Metastatic Breast Carcinoma in the Ovary (tissue), 3 donors: ENCODE measurements around the gene DOHH.

- PRO-cap, 3 experiments = no peak in any of the 3 experiments
Observed at GRCh38 chr19:3413786-3414213, 47.4 kb downstream of the NFIC start.

DNA sequence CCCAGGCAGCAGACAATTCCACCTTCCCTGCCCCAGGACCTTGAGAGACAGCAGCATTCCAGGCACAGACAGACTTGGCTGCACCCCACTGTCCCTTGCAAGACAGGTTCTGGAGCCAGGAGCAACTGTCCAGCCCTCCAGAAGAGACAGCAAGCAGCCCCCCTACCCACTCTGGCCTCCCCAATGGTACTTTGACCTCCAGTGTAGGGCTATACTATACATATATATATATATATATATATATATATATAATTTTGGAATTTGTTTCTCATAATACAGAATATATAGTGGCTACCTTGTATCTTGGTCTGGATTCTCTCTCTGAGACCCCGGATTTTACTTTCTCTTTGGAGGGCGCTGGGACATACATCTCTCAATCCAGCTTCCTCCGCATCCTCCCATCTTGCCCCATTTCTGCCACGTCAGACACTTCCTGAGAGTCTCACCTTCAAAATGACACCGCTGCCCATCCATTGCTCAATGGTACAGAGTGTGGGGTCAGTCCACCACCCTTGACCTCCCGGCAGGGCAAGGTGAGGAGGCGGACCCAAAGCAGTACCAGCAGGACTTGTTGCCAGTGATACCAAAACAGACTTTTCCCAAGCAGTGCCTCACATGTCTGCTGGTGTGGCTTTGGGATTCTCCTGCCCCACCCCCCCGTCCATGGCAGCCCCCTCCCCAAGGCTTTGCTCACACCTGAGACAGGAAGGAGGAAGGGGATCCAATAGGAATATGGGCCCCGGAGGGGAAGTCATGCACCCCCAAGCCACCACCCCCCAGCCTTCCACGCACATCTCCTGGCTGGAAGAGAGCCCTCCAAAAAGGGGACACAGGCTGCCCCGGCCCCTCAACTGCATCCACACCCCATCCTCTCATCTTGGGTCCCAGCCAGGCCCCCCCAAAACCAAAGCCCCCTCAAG lies 12.5 kb downstream of the SMIM24 start:
- PRO-cap, 3 experiments = no peak in any of the 3 experiments

DNA sequence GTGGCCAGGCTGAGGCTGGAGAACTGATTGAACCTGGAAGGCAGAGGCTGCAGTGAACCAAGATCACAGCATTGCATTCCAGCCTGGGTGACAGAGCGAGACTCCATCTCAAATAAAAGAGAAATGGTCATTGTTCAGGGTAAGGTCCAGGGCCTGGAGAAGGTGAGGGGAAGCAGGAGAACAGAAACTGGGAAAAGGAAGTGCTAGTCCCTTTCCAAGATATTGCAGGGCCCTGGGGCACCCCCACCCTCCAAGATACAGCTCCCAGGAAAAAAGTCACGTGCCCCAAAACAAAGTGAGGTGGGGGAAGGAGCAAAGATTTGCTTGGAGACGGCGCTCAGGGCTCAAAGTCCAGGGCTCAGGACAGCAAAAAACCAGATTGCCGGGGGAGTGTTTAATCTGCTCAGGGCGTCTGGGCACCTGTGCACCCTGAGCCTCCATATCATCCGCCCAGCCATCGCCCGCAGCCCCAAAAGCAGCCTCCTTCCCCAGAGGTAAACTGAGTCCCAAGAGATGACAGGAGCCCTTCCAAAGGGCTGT lies 6.4 kb downstream of the SMIM24 start:
- PRO-cap, 3 experiments = no peak in any of the 3 experiments

DNA sequence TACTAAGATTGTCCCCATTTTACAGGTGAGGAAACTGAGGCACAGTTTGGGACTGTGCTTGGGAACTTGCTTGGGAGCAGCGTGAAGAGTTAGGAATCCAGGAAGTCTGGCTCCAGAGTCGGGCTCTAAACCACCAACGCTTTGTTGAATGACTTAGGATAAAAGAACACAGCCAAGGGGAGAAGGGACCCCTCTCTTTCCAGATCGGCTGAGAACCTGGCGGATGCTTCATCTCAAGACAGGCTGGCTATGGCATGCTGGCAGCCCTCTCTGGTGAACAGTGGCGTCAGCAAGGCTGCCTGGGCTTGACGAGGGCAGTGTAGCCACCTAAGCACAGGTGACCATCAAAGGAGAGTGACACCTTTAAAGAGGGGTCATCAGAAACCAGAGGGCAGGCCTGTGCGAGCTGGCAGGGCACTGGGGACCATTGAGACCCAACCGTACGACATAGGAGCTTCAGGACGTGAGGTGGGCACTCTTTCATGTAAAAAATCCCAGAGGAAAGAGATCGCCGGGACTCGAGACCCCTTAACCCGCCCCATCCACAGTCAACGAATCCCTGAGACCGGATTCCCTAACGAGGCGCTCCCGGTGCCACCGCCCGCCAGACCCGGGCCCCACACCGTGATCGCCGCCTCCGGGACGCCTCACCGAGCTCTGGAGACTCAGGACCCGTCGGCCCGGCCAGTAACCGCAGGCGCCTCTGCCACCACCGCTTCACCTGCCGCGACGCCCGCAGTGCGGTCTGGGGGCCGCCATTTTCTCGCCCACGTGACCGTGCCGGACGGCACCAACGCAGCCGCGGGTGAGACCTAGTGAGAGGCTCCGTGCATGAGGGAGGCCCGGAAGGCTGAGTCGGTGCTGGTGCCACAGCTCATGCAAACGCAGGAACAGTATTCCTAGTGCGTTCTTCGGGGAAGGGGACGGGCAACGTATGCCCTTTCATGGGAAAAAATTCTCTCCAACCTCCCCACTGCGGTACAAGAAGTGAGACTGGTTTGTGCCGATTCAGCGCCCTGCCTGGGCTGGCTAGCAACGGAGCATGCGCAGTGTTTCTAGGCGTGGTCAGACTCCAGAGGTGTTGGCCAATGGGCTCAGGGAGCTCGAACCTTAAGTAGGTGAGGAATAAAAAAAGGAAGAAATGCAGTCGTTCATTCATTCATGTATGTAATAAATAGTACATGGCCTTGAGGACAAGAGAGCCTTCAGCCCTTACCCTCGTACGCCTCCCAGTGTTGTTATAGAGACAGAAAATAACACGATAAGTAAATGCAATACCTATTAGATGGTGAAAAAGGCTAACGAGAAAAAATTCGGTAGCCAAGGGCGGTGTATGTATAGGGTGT lies at the start of gene DOHH:
Gene DOHH, minus strand, starts transcription at position 765 of the 1,346 bp plus-strand sequence.
- PRO-cap, 3 experiments = peak in 3 of 3 experiments; most common plus-strand start position 1,075 of the sequence (in 1); most common minus-strand start position 723 of the sequence (in 1)

DNA sequence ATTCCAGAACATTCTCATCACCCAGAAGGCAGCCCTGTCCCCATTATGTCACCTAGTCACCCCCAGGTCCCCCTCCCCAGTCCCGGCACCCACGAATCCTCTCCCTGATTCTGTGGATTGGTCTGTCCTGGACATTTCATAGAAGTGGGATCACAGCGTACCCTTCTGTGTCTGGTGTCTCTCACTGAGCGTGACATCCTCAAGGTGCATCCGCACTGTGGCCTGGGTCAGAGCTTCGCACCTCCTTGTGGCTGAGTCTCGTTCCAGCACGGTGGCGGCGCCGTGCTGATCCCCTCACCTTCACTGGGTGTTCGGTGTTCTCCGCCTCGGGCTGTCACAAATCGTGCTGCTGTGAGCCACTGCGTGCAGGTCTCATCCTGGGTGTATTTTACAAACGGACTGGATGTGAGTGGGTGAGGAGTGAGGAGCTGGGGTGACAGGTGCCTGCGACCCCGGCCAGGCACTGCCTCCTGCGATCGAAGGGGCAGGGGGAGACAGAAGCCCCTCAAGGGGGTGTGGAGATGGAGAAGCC lies 528 bp upstream of the TEKTIP1 start:
- PRO-cap, 3 experiments = no peak in any of the 3 experiments

DNA sequence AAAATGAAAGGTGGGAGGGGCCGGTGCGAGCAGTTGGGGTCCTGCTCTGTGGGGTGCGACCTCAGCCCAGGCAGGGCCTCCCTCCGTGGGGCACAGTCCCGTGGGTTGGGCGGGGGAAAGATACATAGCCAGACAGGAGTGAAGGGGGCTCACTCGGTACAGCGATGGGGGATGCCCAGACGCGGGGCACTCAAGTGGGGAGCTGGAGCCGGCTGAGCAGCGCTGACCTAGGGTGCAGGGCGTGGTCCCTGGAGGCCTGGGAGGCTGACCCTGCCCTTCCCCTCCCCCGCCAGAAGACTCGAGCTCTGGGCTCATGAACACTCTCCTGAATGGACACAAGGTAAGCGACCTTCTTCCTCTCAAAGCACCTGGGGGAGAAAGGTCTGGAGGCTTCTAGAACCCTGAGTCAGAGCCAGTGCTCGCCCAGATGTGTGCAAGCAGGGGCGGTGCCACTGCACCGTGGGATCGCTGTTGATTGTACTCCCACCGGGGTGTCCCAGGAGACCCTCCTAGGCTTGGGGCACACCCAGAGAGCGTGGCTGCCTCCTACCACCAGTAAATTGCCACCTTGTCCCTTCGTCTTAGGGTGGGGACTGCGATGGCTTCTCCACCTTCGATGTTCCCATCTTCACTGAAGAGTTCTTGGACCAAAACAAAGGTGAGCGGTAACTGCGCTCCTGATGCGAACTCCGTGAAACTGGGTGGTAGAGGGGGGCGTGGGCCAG lies 3.4 kb downstream of the HMG20B start:
- PRO-cap, 3 experiments = no peak in any of the 3 experiments

DNA sequence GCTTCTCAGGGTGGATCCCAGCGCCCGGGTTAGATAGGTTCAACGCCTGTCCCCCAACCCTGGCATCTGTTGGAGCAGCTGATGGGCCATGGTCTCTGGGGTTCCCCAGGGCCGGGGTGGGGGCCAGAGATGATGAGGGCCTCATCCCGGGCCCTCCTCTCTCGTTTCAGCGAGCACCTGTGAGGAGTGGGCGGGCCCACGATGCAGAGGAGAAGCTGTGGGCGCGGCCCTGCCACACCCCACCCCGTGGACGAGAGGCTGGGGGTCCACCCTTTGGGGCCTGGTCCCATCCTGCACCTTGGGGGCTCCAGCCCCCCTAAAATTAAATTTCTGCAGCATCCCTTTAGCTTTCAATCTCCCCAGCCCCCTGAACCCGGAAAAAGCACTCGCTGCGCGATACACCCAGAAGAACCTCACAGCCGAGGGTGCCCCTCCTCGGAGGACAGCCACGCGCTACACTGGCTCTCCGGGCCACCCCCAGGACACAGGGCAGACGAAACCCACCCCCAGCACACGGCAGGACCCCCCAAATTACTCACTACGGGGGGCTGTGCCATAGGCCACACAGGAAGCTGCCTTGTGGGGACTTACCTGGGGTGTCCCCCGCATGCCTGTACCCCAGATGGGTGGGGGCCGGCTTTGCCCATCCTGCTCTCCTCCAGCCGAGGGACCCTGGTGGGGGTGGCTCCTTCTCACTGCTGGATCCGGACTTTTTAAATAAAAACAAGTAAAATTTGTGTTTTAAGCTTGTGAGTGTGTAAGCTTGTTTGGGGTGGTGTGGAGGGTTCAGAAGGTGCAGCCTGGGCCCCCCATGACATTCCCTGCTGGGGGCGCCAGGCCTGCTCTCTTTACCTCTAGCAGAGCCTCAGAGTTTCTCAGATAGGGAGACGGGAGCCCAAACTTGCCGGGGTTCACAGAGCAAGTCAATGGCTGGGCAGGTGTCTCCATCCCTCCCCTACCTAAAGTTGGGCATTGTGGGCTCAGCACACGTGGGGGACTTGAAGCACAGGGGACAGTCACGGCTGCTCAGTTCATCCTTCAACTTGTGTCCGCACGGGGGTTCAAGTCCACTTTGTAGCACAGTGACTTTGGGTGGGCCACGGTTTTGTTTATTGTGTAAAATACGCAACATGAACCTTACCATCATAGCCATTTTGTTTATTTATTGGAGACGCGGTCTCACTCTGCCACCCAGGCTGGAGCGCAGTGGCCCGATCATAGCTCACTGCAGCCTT lies 6.0 kb downstream of the HMG20B start:
- PRO-cap, 3 experiments = no peak in any of the 3 experiments

GRCh38 chr19:3670000-3670558 lies 30.2 kb downstream of the PIP5K1C start:
- PRO-cap, 3 experiments = peak in 1 of 3 experiments; most common plus-strand start chr19:3670395 (in 1); most common minus-strand start chr19:3670248 (in 1)

DNA sequence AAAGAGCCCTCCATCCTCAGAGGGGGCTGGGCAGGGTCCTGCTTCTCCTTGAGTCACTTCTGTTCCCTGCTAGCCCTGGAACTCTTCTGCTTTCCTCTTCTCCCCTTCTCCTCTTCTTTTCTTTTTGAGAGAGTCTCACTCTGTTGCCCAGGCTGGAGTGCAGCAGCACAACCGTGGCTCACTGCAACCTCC lies 19.0 kb downstream of the NMRK2 start:
- PRO-cap, 3 experiments = no peak in any of the 3 experiments

DNA sequence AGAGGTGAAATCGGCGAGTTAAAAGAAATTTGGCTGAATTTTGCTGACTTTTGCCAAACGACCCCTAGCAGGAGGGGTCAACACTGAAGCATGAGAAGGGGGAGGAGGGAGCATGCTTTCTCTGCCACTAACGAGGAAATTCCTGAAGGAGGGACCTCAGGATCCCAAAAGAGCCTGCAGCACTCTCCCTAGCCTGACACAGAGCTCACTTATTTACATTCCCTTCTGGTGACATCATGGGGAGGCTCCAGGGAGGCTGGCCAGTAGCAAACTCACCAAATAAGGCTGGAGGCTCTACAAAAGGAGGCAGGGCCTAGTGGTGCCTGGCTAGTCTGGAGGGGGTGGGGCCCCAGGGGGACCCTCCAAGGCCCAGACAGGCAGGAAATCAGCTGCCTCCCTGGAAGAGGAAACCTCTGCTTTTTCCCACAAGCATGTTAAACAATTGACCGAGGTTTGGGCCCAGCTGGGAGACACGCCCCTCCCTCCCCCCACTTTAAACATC lies 2.3 kb downstream of the DAPK3 start:
- PRO-cap, 3 experiments = peak in 2 of 3 experiments; most common plus-strand start position 352 of the sequence (in 2); most common minus-strand start position 207 of the sequence (in 2)

DNA sequence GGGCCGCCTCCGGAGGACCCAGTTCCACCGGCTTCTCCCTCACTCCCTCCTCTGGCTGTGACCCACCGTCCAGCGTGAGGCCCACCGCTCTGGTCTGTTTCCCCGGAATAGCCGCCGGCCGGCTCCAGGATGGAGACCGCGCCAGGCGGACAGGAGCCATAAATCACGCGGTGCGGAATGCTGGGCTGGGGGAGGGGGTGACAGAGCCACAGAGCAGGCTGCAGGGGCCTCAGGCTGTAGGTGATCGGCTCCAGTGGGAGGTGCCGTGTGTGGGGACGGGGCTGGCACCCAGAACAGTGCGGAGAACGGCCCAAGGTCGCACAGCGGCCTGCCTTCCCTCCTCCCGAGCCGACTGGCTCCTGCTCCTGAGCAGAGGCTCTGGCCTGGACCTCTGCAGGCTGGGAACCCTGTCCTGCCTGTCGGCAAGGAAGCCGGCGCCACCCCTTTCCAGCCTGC lies 8.2 kb downstream of the PIAS4 start:
- PRO-cap, 3 experiments = no peak in any of the 3 experiments

GRCh38 chr19:4023493-4024322 lies 16.2 kb downstream of the PIAS4 start:
- PRO-cap, 3 experiments = no peak in any of the 3 experiments

GRCh38 chr19:4032816-4033300 lies 25.3 kb downstream of the PIAS4 start:
- PRO-cap, 3 experiments = no peak in any of the 3 experiments

- PRO-cap, 3 experiments = no peak in any of the 3 experiments
Observed at GRCh38 chr19:4042296-4043153, 24.2 kb downstream of the ZBTB7A start.

- PRO-cap, 3 experiments = no peak in any of the 3 experiments
Observed at GRCh38 chr19:4066314-4066527, 478 bp downstream of the ZBTB7A start.

- PRO-cap, 3 experiments = peak in 3 of 3 experiments; most common plus-strand start chr19:4078122 (in 3); most common minus-strand start chr19:4078100 (in 2)
Observed at GRCh38 chr19:4077568-4078358, 11.1 kb upstream of the ZBTB7A start.

DNA sequence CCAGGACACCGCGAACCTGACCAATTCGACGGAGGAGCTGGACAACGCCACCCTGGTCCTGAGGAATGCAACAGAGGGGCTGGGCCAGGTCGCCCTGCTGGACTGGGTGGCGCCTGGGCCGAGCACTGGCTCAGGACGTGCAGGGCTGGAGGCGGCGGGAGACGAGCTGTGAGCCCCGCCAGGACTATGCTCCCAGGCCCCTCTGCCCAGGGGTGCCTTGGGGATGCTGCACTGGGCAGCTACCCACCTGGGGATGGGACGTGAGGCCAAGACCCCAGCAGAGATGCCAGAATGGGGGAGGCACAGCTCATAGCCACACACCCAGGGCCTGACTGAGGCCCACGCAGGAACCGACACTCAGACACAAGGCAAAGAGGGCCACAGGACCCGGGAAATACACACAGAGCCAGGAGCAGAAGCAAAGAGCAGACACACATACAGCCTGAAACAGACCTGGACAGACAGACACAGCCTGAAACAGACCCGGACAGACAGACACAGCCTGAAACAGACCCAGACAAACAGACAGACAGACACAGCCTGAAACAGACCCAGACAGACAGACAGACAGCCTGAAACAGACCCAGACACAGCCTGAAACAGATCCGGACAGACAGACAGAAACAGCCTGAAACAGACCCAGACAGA lies 10.4 kb downstream of the SIRT6 start:
- PRO-cap, 3 experiments = no peak in any of the 3 experiments

GRCh38 chr19:4172446-4173163 lies 9.8 kb downstream of the SIRT6 start:
- PRO-cap, 3 experiments = no peak in any of the 3 experiments

DNA sequence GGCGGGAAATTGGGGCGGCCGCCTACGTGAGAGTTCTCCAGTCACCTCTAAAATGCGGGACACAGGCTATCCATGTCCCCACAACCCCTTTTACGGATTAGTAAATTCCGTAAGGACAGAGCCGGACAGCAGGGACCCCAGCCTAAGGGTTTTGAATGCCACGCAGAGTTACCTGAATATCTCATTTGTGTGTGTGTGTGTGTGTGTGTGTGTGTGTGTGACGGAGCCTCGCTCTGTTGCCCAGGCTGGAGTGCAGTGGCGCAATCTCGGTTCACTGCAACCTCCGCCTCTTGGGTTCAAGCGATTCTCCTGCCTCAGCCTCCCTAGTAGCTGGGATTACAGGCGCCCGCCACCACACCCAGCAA lies 273 bp downstream of the ANKRD24 start:
- PRO-cap, 3 experiments = no peak in any of the 3 experiments

GRCh38 chr19:4310186-4310870 lies 5.9 kb downstream of the FSD1 start:
- PRO-cap, 3 experiments = peak in 1 of 3 experiments; most common plus-strand start chr19:4310729 (in 1)